ENCODE data around the genes ANKUB1 and PFN2.

GRCh38 chr3:147409069-147409259 lies 201 bp upstream of the ZIC1 start:
- PRO-cap, 7 experiments: no peak in any of the 7 experiments
- RAMPAGE, long total RNA, 2 experiments: no peak in any of the 2 experiments

GRCh38 chr3:147681091-147681540 lies 272.0 kb downstream of the ZIC1 start:
- PRO-cap, 7 experiments: no peak in any of the 7 experiments
- RAMPAGE, long total RNA, 2 experiments: no peak in any of the 2 experiments

DNA sequence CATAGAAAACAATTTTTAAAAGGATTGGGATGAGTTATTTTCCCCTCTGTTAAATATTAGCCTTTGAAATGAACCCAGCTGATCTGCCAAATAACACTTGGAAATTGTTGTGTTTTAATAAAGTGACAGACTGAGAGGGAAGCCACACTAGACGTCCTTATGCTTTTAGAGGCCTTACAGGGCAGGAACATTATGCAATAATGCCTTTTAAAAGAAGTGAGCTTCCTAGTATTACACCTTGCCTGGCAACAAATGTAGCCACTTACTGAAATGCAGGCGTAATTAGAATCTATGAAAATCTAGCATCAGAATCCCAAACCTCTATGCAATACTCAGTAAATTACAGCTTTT lies 20.2 kb downstream of the AGTR1 start:
- PRO-cap, 7 experiments: no peak in any of the 7 experiments
- RAMPAGE, long total RNA, 2 experiments: no peak in any of the 2 experiments

- PRO-cap, 7 experiments: peak in 4 of 7 experiments; most common plus-strand start chr3:148975863 (in 1); most common minus-strand start chr3:148975912 (in 3)
- RAMPAGE, long total RNA, 2 experiments: no peak in any of the 2 experiments
These were observed 15.7 kb upstream of the GYG1 start for GRCh38 chr3:148975741-148976015.

- PRO-cap, 7 experiments: no peak in any of the 7 experiments
- RAMPAGE, long total RNA, 2 experiments: no peak in any of the 2 experiments
These were observed 10.5 kb downstream of the TM4SF1 start for GRCh38 chr3:149366755-149367507.

DNA sequence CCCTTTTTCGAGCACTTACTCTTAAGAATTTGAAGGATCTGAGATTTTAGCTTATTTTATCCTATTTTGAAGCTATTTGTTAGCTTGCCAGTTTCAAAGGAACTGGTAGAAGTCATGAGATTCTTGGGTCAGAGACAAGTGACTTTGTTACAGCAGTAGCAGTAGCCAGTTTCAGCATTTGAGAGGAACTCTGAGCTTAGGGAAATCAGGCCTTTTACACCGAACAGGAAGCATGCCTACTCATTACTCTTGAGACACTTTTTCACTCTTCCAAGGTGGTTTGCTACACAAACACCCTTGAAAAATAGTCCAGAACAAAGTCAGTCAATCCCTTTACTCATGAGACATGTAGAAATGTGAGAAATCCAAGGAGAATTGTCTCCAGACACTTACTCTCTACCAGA lies 24.5 kb upstream of the TM4SF1 start:
- PRO-cap, 7 experiments: no peak in any of the 7 experiments
- RAMPAGE, long total RNA, 2 experiments: no peak in any of the 2 experiments

DNA sequence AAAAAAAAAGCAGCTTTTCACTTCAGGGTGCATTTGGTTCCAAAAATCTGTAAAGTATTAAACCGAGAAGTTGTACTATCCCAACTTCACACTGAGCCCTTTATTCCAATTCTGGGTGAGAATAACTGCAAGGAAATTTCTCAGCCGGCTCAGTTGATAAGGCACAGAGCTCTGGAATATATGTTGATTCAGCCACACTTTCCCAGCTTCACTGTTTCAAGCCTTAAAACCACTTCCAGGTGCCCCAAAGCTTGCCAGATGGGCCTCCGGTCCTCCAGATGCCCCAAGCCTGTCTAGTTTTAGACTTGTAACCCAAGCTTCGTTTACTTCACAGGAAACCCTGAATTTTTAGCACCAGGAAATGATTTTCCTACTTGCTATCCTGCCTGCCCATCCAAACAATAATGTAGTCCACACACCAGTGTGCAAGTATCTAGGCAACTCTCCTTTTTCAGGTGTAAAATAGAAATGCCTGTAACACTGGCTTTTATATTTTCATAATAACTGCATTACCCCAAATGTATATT lies 79.6 kb downstream of the TM4SF4 start:
- PRO-cap, 7 experiments: peak in 3 of 7 experiments; most common plus-strand start position 152 of the sequence (in 3); most common minus-strand start position 295 of the sequence (in 1)
- RAMPAGE, long total RNA, 2 experiments: no peak in any of the 2 experiments

GRCh38 chr3:149581456-149582369 lies 76.1 kb downstream of the WWTR1 start:
- PRO-cap, 7 experiments: peak in 2 of 7 experiments; most common minus-strand start chr3:149581887 (in 1)
- RAMPAGE, long total RNA, 2 experiments: no peak in any of the 2 experiments

DNA sequence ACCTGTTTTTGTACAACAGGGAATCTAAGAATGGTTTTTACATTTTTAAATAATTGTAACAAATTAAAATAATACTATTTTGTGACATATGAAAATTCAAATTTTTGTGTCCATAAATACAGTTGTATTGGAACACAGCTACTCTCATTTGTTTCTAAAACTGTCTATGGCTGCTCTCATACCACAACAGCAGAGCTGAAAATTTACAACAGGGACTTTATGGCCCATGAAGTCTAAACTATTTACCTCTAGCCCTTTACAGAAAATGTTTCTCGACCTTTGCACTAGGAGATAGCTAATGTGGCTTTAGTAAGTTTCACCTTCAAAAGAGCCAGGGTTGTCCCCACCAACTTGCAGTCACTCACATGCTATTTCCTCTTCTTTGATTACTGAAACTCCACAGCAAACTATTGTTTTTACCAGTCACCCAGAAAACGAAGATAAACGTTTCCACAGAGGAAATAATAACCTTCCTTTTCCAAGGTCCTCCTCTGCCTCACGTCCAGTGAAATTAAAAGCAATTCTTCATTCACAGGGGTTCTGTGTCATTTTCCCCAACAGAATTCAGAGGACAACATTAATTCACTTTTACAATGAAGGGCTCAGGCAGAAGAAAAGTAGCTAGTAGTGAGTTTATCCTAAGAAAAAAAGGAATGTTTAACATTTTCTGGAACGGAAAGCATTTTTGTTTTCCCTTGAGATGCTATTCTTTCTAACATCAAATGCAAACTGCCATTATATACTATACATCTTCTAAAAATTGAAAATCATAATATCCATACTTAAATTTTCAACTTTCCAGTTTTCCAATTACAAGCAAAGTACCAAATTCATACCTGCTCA lies 48.2 kb downstream of the WWTR1 start:
- PRO-cap, 7 experiments: peak in 1 of 7 experiments; most common plus-strand start position 545 of the sequence (in 1); most common minus-strand start position 283 of the sequence (in 1)
- RAMPAGE, long total RNA, 2 experiments: no peak in any of the 2 experiments

GRCh38 chr3:149647692-149648986 lies 9.7 kb downstream of the WWTR1 start:
- PRO-cap, 7 experiments: peak in 1 of 7 experiments; most common plus-strand start chr3:149648776 (in 1); most common minus-strand start chr3:149648597 (in 1)
- RAMPAGE, long total RNA, 2 experiments: no peak in any of the 2 experiments

- PRO-cap, 7 experiments: peak in 2 of 7 experiments; most common plus-strand start chr3:149656348 (in 1); most common minus-strand start chr3:149656319 (in 1)
- RAMPAGE, long total RNA, 2 experiments: no peak in any of the 2 experiments
These were observed 1.7 kb downstream of the WWTR1 start for GRCh38 chr3:149656197-149656395.

DNA sequence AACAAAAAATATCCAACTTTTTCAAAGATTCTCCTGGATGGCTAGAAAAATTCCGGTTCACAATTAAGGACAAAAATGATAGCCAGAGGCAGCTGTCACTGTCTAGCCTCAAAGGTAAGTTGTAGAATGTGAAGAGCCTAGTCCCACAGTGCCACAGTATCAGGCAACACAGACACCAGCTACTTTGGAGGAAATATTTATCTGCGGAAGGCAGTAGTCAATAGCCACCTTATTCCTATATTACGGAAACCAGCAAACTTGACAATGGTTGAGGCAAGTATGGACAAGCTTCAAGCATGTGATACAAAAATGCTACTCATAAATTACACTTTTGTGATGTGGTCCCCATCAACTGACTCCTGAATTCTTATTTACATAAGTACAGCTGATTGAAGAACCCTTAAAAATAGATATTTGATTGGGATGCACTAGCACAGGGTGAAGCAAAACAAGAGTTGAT lies at the start of gene ANKUB1:
ANKUB1 (minus strand) TSS at position 170 of the 460 bp plus-strand sequence.
- PRO-cap, 7 experiments: no peak in any of the 7 experiments
- RAMPAGE, long total RNA, 2 experiments: start-site peak on the minus strand in 2 of 2 experiments, centred at positions 154 to 312 of the sequence, 5 to 20 reads per replicate

GRCh38 chr3:149949837-149950465 lies 20.7 kb downstream of the PFN2 start:
- PRO-cap, 7 experiments: no peak in any of the 7 experiments
- RAMPAGE, long total RNA, 2 experiments: no peak in any of the 2 experiments

DNA sequence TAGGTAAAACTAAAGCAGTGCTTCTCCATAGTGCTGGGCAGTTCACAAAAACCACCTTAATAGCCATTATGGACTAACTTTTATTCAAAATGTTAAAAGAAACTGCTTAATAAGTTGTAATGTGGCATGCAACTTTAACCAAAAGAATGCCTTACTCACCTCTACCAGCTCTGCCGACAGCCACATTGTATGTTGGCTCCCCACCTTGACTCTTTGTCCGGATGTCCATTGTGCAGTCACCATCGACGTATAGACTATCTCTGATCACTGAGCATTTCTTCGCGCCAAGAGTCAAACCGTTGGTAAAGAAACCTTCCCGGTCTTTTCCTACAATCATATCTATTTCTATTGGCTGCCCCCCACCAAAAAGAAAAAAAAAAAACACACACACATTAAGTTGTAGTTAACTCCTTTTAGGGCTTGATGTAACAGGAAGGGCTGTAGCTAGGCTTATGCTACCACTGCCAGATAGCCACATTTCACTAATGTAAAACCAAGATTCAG lies 2.4 kb downstream of the PFN2 start:
- PRO-cap, 7 experiments: no peak in any of the 7 experiments
- RAMPAGE, long total RNA, 2 experiments: no peak in any of the 2 experiments

- PRO-cap, 7 experiments: peak in 7 of 7 experiments; most common plus-strand start chr3:149971310 (in 7); most common minus-strand start chr3:149971170 (in 7)
- RAMPAGE, long total RNA, 2 experiments: start-site peak on the minus strand in 2 of 2 experiments, at chr3:149970866-149971184 at its widest, 24 to 281 reads per replicate
These were observed at the start of gene PFN2 for GRCh38 chr3:149970790-149971884. Gene PFN2, minus strand, starts transcription at chr3:149970895.

- PRO-cap, 7 experiments: no peak in any of the 7 experiments
- RAMPAGE, long total RNA, 2 experiments: no peak in any of the 2 experiments
These were observed 68.3 kb upstream of the PFN2 start for GRCh38 chr3:150039048-150039265.

GRCh38 chr3:150225859-150226543 lies 182.1 kb upstream of the TSC22D2 start:
- PRO-cap, 7 experiments: no peak in any of the 7 experiments
- RAMPAGE, long total RNA, 2 experiments: no peak in any of the 2 experiments

DNA sequence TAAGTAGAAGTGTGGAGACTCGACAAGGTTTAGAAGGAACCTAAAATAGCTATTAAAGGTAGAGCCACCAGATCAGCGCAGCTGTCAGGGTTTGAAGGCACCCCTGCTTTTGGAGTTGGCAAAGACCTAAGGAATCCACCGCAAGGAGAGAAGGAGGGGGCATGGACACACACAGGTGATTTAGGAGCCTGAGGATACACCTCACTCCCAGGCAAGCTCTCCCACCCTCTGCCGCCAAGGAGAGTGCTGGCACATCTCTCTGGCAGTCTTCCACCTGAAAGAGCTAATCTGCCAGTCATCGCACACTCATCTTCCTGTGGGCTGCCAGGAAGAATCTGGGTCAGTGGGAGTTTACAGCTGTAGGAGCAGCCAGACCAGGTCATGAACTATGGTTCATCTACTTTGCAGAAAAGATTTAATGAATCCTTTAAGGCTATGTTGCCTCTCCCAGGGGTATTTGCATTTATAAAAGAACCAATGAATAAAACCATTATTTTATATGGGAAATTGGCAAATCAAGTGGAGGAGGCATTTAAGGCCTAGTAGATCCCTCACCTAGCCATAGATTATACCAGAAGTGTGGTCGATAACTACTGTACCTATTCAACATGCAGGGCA lies 170.6 kb upstream of the TSC22D2 start:
- PRO-cap, 7 experiments: no peak in any of the 7 experiments
- RAMPAGE, long total RNA, 2 experiments: no peak in any of the 2 experiments

- PRO-cap, 7 experiments: no peak in any of the 7 experiments
- RAMPAGE, long total RNA, 2 experiments: no peak in any of the 2 experiments
These were observed 157.0 kb upstream of the TSC22D2 start for GRCh38 chr3:150250835-150251842.

GRCh38 chr3:150542870-150543901 lies 3.1 kb downstream of the SERP1 start:
- PRO-cap, 7 experiments: no peak in any of the 7 experiments
- RAMPAGE, long total RNA, 2 experiments: no peak in any of the 2 experiments